Cardiac fibroblast (primary cell): Measurements from ENCODE around the genes C1orf232, SH3BGRL3 and HMGN2.

DNA sequence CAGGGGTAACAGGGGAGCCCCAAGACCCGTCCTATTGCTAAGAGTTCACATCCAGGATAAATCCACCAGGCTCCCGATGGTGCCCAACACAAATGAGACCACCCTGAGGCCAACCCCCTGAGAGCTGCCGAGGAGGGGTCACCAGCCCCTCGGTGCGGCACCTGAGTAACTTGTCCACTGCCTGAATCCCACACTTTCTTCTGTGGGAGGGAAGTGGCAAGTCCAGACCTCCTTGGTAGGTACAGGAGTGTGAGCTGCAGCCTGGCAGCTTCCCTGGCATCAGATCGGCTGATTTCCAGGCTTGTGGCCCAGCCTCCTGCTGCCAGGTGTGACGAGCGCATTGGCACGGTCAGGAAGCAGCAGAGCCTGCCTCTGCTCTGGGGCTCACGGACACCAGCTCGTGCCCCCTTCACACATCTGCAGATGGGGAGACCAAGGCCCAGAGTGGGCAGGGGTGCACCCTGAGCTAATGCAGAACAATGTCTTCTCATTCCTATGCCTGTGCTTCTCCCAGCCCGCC lies 33.3 kb upstream of the SELENON start:
- RRBS, result no CpG with 5 or more reads among the region's 12 CpGs

DNA sequence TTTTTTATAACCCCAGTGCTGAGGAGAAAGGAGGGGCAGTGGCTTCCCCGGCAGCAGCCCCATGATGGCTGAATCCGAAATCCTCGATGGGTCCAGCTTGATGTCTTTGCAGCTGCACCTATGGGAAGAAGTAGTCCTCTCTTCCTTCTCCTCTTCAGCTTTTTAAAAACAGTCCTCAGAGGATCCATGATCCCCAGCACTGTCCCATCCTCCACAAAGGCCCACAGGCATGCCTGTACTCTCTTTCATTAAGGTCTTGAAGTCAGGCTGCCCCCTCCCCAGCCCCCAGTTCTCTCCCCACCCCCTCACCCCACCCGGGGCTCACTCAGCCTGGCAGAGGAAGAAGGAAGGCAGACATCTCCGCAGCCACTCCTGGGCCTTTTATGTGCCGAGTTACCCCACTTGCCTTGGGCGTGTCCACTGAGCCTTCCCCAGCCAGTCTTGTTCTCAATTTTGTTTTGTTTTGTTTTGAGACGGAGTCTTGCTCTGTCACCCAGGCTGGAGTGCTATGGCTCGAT lies 2.9 kb upstream of the MTFR1L start:
- RRBS, result no CpG with 5 or more reads among the region's 9 CpGs

GRCh38 chr1:25873128-25873518 lies 2.4 kb downstream of the PAQR7 start:
- RRBS, result no CpG with 5 or more reads among the region's 3 CpGs

DNA sequence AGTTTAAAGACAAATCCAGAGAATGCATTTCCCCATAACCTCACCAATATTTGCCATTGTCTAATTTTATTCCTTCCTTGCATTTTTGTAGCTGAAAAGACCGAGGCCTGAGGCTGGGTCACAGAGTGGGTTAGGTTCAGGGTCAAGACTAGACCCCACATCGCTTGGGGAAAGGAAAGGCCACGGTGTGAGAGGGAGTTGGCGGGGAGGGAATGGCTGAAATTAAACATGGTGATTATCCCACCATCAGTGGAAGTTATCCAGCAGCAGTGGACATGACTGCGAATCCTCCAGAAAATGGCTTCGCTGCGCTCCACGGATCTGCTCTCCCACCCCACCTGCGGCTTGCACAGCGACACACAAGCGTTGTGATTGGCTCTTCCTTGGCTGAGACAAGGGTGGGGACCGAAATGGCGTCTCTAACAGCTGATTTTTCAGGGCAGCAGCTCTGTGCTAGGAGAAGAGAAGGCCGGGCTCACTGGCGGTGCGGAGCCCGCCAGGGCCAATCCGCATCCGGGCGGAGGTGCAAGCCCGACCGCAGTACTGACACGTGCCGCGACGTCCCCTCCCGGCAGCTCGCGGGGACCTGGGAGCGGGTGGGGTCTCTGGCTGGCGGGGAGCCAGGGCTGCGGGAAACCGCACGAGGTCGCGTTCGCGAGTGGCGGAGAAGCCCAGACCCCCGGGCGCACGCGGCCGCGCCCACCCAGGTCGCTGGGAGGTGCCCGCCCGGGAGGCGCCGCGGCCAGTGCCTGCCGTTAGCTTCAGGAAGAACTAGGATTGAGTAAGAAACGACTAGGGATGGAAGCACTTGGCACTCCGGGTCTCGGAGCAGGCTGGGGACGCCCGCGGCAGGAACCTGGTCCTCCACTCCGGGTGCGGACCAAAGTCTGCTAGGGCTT lies 16.3 kb upstream of the STMN1 start:
- RRBS, result 2% methylated on average over 35 of the region's 60 CpGs

- RRBS, result 100% methylated on average over 1 of the region's 4 CpGs
Measured at GRCh38 chr1:25961706-25962078, 36.2 kb downstream of the PAFAH2 start.

- RRBS, result 56% methylated on average over 5 of the region's 16 CpGs
Measured at GRCh38 chr1:26022943-26023435, 1.4 kb downstream of the EXTL1 start.

DNA sequence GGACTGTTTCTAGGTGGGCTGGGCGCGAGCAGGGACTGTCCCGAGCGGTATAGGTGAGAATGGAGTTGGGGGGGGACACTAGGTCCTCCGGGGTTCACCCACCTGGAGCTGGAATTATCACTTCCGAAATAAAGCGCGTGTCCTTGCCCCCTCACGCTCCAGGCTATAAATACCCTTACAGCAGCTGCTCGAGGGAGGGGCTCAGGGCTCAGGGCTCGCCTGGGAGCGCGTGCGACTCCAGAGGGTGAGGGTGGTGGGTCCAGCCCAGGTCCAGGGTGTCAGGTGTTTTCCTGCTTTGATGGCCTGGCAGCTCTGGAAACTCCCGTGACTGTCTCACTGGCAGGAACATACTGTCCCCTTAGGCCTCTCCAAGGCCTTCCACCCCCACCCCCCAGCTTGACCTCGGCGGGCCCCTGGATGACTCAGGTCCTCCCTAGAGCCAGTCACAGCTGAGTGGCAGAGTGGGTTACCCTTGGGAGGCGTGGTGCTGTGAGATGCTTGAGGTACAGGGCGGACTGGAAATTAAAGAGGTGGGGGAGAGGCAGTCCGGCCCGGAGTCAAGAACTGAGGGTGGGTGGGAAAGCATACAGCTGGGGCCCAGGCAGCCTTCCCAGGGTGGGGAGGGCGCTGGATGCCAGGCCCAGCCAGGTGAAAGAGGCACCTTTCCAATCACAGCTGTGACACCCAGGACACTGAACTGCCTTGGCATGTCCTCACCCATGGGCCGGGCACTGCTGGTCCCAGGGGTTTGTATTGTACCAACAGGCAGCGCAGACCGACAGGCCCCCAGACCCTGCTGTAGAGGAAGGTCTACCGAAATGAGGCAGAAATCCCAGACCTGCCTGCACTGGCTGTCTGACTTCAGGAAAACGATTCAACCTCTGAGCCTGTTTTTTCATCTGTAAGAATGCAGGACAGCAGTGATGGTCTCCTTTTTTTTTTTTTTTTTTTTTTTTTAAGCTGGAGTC lies 9.3 kb downstream of the SLC30A2 start:
- RRBS, result no CpG with 5 or more reads among the region's 27 CpGs

DNA sequence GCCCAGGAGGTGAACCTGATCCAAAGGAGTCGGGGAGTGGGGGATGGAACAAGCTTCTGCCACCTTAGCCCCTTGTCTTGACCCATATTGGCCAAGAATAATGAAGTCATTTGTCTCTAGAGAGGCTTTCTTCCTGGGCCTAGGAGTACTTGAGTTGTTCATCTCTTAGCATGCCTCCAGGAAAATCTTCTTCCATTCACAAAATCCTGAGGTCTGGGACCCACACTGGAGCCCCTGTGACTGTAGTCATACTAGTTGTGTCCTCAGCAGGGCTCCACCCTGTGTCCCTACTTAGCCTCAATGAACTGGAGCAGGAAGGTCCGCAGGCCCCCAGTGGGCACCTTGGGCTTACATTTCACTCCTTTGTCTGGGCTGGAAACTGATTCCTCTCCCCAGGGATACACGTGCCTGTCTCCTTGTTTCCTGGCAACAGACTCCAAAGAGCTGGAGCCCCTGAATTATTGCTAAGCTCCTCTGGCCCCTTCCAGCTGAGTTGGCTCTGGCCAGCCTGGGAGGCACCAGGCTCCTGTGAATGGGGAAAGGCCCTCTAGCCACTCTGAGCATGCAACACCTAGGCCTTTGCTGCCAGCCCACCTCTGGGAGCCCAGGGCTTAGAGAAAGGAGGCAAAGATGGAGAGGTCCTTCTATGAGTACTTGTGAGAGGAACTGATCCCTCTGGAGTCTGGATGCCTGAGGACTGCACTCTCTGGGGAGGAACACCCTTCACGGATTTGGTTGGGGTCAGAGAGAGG lies at the start of gene C1orf232:
Gene C1orf232 (minus strand): TSS at position 307 of the 752 bp plus-strand sequence.
- RRBS, result no CpG with 5 or more reads among the region's 4 CpGs

DNA sequence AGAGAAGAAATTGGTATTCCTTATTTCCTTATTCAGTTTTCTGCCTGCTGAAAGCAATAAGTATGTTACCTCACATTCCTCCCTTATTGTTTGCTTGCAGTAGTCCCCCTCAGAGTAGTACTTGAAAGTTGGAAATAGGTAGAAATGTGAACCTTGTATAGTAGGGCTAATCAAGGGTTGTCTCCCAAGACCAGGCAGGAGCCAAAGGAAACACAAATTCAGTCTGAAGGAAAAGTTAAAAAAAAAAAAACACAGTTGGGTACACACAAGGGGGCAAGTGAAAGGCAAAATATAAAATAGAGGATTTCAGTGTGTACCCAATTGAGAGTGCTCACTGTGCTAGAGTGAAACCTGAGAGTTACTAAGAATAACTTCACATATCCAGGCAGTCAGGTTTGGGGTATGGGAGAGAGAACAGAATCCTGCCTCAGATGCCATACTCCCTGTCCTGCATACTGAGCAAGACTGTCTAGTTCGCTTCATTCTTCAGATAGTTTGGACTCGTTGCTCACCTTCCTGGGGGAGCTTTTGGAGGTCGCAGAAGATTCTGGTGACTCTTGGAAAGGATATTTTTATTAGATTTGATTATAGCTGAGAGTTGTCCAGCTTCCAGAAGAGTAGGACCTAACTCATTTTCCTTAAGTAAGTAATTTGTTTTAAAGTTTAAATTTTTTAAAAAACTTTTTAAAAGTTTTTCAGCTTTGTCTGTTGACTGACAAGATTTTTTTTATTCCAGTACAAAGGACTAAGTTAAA lies 20.4 kb downstream of the CEP85 start:
- RRBS, result no CpG with 5 or more reads among the region's 3 CpGs

DNA sequence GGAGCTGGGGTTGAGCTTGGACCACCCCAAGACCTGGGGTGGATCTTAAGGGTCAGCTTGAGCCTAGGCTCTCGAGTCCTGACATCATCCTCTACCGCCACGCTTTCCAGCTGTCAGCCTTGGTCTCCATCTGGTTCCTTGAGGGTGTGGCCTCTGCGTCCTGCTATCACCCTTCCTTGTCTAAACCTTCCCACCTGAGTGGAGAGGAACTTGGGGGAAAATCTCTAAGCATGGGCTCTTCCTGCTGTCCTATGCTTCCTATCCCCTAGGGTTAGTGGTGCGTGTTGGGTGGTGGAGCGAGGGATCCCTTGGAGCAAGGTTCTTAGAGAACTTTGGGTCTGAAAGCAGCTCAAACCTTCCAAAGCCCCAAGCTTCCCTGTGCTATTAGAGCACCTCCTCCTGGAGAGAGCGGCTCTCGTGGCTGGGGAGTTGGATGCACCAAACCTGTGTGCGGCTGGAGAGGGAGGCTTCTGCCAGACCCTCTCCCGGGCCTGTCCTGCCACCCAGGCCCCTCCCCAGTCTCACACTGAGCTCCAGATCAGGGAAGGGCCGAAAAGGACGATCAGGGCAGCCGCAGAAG lies 474 bp upstream of the SH3BGRL3 start:
- RRBS, result no CpG with 5 or more reads among the region's 13 CpGs

GRCh38 chr1:26279902-26280504 lies at the start of gene SH3BGRL3:
Gene SH3BGRL3 (plus strand): TSS chr1:26280086.
- RRBS, result 1% methylated on average over 21 of the region's 67 CpGs

DNA sequence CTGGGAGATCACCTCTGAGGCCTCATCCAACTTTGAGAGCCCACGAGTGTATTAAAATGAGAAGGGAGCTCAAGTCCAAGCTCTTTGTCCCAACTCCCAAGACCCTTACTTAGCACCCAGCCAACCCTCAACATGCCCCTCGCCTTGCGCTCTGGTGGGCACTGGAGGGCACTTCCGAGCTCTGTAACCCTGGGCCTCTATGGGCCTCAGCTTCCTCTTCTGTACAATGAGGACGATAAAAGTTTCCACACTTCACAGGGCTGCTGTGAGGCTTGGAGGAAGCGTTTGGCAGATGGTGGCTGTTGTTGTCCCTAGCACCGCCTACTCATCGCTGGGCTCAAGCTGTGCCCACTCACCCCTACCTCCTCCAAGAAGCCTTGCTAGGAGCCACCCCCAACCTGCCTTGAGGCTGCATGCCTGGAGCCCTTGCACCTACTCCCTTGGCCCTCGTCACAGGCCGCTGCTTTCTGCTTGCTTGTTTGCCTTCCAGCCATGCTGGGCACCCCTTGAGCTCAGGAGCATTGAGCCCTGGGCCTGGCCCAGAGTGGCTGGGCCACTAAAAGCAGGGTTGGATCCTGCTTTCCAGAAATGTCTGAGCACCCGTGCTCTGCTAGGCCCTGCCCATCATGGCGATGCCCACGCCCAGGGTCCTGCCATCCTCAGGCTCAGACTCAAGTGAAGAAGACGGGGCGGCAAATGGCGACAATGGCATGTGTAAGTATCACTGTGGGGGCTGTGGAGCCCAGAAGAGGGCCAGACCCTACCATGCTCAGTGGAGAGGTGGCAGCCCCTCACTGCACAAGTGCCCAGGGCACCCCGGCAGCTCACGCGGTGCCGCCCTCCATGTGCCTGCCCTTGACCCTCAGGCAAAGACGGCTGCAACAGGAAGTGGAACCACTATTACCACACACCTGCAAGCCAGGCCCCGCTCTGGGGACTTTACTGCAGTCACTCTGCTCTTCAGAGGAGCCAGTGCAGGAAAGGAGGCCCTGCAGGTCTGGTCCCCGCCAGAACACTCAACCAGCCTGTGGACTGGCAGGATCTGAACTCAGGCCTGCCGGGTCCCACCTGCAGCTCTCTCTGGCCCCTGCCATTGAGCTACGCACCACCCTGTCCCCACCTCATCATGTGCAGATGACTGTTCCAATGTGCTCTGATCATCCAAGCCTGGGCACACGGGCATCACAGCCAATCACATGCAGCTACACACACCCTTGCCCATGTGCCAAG lies 9.5 kb downstream of the SH3BGRL3 start:
- RRBS, result no CpG with 5 or more reads among the region's 26 CpGs

GRCh38 chr1:26471784-26472586 lies at the start of gene HMGN2:
Gene HMGN2 (plus strand): TSS chr1:26472440.
- RRBS, result no CpG with 5 or more reads among the region's 63 CpGs

DNA sequence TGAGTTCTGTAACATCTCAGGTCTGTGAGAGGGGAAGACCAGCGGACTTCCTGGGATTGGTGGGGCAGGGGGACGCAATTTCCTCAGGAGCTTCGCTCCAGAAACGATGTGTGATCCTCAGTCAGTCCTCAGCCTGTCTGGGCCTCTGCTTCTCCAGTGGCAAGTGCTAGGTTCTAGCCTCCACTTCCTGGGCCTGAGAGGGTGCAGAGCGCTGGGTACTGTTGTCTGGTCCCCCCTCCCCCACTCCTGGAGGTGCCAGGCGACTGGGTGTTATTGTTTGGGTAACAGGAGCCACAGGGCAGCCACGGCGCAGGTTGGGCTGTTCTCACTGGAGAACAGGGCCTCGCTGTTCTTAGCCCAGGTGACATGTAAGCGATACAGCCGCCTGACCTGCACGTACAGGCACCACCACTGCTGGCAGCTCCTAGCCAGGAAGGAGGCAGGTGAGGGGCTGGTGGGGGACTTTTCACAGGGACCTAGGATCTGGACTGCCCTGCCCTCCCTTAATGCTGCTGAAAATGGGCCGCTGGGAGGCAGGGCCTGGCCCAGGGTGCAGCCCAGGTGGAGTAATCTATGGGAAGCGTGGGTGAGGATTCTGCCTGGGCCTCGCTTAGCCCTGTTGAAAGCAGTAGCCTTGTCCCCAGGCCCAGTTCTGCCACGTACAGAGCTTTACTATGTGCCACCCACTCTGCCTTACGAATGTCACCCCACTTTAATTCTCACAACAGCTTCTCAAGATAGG lies 2.2 kb downstream of the RPS6KA1 start:
- RRBS, result no CpG with 5 or more reads among the region's 17 CpGs

DNA sequence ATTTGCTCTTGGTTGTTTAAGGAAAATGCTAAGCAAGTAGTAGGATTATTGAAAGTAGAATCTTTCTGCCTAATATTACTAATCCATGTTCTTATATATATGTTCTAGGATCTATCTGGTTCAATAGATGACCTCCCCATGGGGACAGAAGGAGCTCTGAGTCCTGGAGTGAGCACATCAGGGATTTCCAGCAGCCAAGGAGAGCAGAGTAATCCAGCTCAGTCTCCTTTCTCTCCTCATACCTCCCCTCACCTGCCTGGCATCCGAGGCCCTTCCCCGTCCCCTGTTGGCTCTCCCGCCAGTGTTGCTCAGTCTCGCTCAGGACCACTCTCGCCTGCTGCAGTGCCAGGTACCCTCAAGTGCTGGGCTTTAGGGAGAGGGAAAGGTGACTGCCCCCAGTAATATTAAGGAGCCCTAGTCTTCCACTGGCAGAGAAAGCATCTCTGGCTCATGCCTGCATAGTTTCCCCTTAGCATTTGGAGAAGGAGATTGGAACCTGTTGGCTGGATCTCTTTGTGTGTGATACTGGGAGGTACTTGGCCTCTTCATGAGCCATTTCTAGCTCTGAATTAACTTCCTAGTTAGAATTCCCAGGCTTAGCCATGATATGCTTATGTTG lies 26.9 kb upstream of the PIGV start:
- RRBS, result no CpG with 5 or more reads among the region's 5 CpGs

DNA sequence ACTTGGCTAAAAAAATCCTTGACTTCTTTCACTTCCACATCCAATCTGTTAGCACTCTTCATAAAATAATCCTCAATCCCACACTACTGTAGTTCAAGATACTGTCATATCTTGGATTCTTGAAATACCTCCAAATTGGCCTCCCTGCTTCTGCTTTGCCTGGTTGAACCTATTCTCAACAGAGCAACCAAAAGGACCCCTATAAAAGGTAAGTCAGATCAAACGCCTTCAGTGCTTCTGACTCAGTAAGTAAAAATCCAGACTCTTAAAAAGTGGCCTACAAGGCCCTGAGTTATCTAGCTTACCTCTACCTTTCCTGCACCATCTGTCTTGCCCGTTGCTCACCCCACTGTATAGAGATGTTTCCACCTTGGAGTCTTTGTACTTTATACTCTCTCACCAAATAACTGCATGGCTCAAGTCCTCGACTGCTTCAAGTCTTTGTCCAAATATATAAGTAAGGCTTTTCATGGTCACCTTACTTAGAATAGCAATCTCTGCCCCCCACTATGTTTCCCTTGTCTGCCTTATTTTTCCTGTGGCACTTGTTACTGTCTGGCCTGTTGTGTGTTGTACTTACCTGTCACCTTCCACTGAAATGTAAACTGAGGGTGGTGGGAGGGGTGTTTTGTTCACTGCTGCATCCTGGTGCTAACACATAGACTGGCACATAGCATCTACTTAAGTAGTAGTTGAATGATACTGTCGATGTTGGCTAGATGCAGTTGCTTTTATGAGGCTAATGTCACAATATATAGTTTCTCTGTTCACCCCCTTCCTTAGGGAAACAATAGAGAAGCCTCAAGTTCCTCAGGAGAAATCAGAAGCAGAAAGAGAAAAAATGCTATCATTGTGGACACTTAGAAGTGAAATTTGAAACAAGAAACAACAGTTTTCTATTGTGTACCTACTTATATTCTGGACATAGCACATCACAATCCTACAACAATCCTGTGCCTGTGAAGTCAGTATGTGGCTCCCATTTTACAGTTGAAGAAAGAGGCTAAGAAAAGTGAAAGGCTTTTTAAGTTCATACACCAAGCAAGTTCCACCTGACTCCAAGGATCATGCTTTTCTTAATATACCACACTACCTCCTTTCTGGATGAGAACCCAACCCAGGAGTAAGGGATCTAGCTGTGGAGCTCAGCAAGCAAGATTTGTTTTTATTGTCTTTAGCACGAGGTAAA lies 4.8 kb upstream of the PIGV start:
- RRBS, result no CpG with 5 or more reads among the region's 5 CpGs

- RRBS, result no CpG with 5 or more reads among the region's 6 CpGs
Measured at GRCh38 chr1:26785726-26786841, 1.7 kb upstream of the PIGV start.

DNA sequence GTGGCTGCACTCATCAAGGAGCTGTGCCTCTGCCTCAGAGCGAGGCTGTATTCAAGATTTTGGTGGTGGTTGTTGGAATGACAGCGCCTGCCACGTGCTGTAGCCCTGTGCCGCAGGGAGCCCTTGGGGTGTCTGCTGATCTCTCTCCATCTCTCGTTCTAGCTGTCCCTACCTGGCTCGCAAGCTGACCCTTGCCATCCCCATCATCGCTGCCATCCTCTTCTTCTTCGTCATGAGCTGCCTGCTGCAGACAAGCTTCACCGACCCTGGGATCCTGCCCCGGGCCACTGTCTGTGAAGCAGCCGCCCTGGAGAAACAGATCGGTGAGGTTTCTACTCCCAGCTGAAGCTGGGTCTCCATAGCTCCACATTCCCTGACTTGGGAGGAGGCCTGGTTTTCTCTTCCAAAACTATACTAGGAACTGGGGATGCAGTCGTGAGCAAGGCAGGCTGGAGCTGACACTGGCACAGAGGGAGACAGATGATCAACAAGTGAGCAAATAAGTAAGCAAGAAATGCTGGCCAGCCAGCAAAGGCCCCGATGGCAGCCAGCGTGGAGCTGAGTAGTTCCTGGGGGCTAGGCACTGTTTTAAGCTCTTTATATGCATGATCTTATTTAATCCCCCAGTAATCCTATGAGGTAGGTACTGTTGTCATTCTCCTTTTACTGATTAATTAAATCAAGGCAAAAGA lies 5.9 kb downstream of the ZDHHC18 start:
- RRBS, result no CpG with 5 or more reads among the region's 15 CpGs

GRCh38 chr1:26856121-26856945 lies 6.6 kb upstream of the SFN start:
- RRBS, result 71% methylated on average over 5 of the region's 22 CpGs

- RRBS, result no CpG with 5 or more reads among the region's 3 CpGs
Measured at GRCh38 chr1:26889289-26889488, 894 bp downstream of the GPN2 start.